UCH-1 (cell line): ENCODE results near the genes CLPP, ALKBH7, TUBB4A and MBD3L2.

GRCh38 chr19:5788153-5788462 lies 2.9 kb downstream of the DUS3L start:
- RRBS = no CpG with 5 or more reads among the region's 9 CpGs

- RRBS = no CpG with 5 or more reads among the region's 12 CpGs
Measured at GRCh38 chr19:5940816-5941222, 26.8 kb downstream of the CAPS start.

- RRBS = 23% methylated on average over 2 of the region's 19 CpGs
Measured at GRCh38 chr19:6020552-6021190, 42.7 kb upstream of the RANBP3 start.

GRCh38 chr19:6058131-6059074 lies 51.9 kb downstream of the RFX2 start:
- RRBS = no CpG with 5 or more reads among the region's 17 CpGs

DNA sequence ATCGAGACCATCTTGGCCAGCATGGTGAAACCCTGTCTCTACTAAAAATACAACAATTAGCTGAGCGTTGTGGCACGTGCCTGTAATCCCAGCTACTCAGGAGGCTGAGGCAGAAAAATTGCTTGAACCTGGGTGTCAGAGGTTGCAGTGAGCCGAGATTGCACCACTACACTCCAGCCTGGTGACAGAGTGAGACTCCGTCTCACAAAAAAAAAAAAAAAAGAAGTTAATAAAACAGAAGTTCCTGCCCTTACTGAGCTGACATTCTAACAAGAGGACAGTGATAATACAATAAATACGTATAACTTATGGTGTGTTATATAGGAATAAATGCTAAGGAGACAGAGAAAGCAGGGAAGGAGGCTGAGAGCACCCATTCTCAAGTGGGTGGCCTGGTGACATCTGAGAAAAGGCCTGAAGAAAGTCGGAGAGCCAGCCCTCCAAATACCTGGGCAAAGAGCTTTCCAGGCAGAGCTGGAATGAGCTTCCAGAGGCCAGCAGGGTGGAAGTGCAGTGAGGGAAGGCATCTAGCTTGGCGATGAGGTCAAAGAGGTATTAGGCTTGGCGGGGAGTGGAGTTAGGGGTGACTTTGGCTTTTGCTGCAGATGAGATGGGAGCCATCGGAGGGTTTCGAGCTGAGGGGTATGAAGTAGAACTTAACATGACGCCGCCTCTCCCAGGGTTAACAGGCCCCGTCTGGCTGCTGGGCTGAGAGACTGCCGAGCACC lies 5.2 kb downstream of the RFX2 start:
- RRBS = no CpG with 5 or more reads among the region's 15 CpGs

GRCh38 chr19:6361301-6362522 lies at the start of gene CLPP:
Gene CLPP (plus strand): TSS chr19:6361531.
- RRBS = 7% methylated on average over 14 of the region's 84 CpGs

GRCh38 chr19:6372637-6373403 lies at the start of gene ALKBH7:
Gene ALKBH7 (plus strand): TSS chr19:6372794.
- RRBS = no CpG with 5 or more reads among the region's 73 CpGs

- RRBS = no CpG with 5 or more reads among the region's 5 CpGs
Measured at GRCh38 chr19:6373775-6374121, 1.2 kb downstream of the ALKBH7 start.

- RRBS = no CpG with 5 or more reads among the region's 8 CpGs
Measured at GRCh38 chr19:6440440-6441038, 7.0 kb upstream of the SLC25A41 start.

- RRBS = no CpG with 5 or more reads among the region's 11 CpGs
Measured at GRCh38 chr19:6465021-6465665, 1.1 kb downstream of the CRB3 start.

GRCh38 chr19:6467324-6468151 lies 3.5 kb downstream of the CRB3 start:
- RRBS = no CpG with 5 or more reads among the region's 13 CpGs

DNA sequence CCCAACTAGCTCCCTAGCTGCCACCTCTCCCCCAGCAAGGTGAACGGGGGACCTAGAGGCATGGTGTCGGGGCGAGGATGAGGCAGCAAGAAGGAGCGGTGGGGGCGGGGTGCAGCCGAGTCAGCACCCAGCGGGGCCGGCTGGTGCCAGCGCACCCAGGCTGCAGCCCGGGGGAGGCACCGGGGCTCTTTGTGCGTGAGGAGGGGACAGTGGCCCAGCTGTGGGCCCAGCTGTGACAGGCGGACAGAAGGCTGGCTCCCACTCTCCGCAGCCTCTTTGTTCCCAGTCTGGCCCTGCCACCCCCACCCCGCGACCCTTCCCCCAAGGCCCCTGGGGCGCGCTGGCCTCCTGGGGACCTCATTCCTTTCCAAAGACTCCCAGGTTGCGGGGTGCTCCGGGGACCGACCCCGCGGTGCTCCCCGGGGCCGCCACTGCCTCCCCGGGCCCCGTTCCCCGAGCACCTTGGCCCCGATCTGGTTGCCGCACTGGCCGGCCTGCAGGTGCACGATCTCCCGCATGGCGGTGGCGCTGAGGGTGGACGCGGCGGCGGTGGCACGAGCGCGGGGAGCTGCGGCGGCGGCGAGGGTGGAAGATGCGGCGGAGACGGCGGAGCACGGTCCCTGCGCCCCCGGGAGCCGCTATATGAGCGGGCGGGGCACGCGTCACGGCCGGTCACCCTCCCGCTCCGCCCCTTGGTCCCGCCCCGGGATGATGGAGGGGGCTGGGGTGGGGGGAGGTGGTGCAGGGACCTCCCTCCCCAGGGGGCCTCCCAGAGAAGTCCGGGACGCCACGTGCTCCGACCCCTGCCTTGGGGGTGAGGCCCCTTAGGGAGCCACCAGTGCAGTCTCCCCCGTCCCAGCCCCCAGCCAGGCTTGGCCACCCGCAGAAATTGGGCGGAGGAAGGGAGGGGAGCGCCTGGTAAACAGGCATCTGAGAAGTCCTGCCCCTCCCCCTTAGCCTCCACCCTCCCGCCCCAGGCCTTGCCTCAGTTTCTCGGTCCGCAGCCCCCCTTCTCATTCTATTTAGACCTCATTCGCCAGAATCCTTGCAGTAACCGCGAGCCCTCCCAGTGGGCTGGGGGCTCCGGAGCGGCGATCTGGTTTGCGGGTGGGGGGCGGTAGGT lies at the start of gene TUBB4A:
TUBB4A (minus strand) TSS at position 615 of the 1,123 bp plus-strand sequence.
- RRBS = 5% methylated on average over 17 of the region's 83 CpGs

DNA sequence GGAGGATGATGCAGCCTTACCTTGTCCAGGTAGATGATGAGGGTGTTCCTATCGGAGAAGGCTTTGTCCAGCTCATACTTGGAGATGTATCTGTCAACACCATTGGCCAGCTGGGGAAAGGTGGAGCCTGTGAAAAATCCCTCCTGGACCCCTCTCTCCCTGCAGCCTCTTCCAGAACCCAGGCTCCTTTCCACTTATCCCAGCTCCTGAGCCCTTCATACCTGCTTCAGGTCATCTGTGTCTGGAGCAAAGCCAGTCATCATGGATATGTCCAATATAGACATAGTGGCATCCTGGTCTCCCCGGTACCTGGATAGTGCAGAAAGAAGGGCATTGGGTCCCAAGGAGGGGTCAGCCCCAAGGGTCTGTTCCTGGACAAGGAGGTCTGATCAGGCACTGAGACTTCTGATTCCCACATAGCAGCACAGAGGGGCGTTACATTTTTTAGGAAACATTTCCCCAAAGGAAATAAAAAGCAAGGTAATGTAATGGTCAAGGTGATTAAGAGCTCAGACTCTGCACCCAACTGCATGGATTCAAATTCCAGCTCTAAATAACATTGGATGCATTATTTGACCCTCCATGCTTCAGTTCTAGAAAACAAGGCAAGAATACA lies 12.1 kb upstream of the TNFSF14 start:
- RRBS = no CpG with 5 or more reads among the region's 3 CpGs

GRCh38 chr19:6712152-6713038 lies 8.1 kb downstream of the C3 start:
- RRBS = no CpG with 5 or more reads among the region's 20 CpGs

DNA sequence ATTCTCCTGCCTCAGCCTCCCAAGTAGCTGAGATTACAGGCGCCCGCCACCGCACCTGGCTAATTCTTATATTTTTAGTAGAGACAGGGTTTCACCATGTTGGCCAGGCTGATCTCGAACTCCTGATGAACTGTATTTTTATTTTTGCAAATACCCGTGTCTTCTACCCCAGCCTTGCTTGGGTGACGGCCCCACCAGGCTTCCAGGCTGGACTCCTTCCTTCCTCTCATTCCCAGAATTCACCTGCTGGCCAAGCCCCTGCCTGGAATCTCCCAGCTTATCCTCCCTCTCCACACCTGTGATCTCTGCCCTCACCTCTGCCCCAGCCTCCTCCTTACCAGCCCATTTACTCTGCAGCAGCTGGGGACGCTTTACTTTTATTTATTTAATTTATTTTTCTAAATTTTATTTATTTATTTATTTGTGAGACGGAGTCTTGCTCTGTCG lies 5.6 kb upstream of the C3 start:
- RRBS = no CpG with 5 or more reads among the region's 9 CpGs

DNA sequence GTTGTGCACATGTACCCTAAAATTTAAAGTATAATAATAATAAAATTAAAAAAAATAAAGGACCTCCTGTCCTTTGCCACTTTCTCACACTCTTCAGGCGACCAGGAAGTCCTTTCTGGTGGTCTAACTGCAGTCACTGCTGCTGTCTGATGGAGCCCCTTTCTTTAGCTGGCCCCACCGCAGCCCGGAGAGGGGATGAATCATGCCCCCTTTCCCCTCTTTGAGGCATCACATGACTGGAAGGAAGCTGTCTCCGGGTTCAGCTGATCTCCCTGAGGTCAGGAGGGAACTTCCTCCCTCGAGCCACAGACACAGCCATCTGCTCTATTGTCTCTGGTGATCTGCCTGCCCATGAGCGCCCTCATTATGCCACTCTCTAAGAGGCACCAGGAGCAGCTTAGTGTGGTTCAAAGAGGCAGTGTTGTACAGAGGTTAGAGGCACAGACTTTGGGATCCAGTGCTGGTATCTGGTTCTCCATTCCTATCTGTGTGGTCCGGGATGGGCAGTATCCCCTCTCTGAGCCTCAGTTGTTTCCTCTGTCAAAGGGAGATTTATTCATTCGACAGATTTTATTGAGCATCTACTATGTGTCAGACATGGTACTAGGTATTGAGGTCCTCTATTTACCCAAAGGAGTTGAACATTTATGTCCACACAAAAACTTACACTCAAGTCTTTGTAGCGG lies 29.9 kb downstream of the VAV1 start:
- RRBS = 51% methylated on average over 2 of the region's 9 CpGs

- RRBS = no CpG with 5 or more reads among the region's 10 CpGs
Measured at GRCh38 chr19:7048981-7049520, at the start of gene MBD3L2. Gene MBD3L2 (plus strand): TSS chr19:7049321.

- RRBS = no CpG with 5 or more reads among the region's 6 CpGs
Measured at GRCh38 chr19:7188896-7189649, 105.1 kb downstream of the INSR start.

DNA sequence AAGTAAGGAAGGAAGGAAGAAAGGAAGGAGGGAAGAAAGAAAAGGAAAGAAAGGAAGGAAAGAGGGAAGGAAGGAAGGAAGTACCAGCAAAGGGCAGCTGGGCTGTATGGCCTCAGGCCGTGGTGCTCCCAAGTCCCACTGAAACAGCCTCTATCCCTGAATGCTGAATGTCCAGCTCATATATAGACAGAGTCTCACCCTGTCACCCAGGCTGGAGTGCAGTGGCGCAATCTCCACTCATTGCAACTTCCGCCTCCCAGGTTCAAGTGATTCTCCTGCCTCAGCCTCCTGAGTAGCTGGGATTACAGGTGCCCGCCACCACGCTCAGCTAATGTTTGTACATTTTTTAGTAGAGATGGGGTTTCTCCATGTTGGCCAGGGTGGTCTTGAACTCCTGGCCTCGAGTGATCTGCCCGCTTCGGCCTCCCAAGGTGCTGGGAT lies 36.5 kb downstream of the INSR start:
- RRBS = no CpG with 5 or more reads among the region's 8 CpGs

- RRBS = no CpG with 5 or more reads among the region's 9 CpGs
Measured at GRCh38 chr19:7512212-7512679, 3.7 kb upstream of the ZNF358 start.